Heart (tissue), 3 donors: ENCODE measurements around a stretch of chr7.

DNA sequence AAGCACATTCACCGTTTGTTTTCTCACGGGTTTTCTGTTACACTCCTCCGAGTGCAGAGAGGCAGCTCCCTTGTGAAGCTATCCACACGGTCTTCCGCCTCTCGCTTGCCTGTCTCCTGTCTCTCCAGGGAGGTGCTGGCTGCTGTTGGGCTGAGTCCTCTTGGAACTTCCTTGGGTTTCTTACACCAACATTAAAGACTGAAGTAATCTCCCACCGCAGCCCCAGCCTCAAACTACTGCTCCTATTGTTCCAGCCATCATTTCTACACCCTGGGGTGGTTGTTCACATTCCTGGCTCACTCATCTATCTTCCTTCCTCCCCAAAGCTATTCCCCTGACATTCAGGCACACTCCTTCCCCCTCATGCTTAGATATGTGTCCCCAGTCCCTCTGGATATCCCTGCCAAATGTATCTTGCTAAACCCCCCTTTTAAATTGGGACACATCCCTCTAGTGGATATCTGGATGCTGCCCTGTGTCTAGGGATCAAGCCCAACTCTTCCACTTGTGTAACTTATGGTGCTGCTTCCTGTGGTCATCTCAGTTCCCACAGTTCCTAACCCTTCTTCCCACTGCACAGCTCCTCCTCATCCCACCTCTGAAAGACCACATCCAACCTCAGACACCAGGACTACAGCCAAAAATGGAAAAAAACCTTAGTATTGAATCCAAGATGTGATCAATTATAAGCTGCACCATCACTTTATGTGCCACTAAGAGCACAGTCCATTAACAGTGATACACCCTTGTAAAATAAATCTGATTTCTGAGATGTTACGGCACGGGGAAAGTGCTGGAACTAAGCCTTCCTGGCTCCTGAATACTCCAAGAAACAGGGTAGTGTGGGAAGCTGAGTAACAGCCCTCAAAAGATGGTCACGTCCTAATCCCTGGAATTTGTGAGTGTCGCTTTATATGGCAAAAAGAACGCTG is 13.9 kb downstream of the ESYT2 start:
- RAMPAGE, long total RNA, 2 experiments = no peak in any of the 2 experiments

DNA sequence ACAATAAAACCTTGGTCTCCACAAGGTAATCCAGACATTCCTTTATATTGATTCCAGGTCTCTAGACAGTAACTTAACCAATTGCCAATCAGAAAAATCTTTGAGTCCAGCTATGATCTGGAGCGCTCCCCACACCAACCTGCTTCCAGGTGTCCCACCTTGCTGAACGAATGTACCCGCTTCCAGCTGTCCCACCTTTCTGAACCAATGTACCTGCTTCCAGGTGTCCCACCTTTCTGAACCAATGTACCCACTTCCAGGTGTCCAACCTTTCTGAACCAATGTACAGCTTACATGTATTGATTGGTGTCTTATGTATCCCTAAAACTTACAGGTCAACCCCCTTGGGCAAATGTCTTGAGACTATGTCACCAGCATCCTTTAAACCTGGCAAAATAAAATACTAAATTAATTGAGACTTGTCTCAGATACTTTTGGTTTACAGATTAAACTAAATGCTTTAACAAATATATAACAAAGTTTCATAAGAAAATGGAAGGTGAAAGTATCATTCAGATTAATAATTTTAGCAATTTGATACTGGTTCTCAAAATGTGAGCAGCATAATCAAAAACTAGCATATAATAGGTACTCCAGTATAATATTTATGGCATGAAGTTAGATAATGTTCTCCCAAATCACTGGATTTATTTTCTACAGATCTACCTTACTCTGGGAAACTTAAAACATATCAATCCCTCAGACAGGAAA is 11.8 kb downstream of the ESYT2 start:
- RAMPAGE, long total RNA, 2 experiments = no peak in any of the 2 experiments

DNA sequence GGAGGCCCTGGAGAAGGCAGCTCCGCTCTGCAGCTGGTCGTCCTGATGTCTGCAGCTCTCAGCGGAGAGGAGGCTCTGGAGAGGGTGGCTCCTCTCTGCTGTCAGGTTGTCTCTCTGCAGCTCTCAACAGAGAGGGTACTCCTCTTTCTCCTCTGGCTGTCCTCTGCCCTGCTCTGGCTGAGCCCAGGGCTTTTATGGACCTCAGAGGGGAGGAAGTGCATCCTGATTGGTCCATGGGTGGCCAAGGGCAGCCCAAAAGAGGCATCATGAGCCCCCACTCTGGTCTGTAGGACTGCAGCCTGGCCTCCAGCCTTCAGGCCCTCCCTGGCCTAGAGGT is 6.8 kb upstream of the DYNC2I1 start:
- RAMPAGE, long total RNA, 2 experiments = no peak in any of the 2 experiments

GRCh38 chr7:158879321-158880105 is 23.2 kb downstream of the DYNC2I1 start:
- RAMPAGE, long total RNA, 2 experiments = no peak in any of the 2 experiments

DNA sequence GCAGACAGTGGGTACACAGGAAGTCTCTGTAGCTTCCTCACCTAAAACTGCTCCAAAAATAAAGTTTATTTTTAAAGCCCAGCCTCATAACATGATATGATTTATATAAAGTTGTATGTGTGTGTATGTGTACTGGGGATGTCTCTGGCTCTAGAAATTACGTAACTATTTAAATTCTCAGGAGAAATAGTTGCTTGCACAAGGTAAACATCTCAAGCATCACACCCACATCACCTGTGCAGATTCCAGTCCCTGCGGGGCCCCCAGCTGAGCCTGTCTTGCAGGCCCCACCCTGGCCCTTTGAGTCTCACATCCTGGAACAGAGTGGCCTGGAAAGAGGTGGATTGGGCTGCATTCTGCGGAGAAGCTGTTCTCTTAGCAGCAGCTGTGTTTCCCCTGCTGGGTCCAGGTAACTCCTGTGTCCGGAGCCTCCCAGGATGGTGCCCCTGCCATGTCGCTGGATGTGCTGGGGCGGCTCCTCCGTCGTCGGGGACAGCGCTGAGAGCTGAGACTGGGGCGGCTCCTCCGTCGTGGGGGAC is 135.8 kb downstream of the DYNC2I1 start:
- RAMPAGE, long total RNA, 2 experiments = no peak in any of the 2 experiments

DNA sequence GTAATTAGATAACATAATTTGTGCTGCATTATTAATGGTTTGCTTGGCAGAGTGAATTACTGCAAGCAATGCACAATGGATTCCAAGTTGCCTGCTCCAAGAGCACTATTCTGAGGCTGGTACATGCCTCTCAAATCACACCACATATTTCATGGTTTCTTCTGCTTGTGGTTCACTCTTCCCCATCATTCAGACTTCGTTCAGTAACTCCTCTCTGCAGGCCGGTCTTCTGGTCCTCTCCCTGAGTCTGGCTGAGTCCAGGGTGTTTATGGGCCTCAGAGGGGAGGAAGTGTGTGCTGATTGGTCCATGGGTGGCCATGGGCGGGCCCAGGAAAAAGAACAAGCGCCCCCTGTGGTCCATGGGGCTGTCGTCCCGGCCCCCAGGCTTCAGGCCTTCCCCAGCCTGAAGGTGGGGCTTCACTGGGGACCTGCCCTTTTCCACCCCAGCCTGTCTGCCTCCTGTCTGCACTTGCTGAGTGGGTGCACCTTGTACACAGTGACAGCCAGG is 123.8 kb downstream of the VIPR2 start:
- RAMPAGE, long total RNA, 2 experiments = no peak in any of the 2 experiments

DNA sequence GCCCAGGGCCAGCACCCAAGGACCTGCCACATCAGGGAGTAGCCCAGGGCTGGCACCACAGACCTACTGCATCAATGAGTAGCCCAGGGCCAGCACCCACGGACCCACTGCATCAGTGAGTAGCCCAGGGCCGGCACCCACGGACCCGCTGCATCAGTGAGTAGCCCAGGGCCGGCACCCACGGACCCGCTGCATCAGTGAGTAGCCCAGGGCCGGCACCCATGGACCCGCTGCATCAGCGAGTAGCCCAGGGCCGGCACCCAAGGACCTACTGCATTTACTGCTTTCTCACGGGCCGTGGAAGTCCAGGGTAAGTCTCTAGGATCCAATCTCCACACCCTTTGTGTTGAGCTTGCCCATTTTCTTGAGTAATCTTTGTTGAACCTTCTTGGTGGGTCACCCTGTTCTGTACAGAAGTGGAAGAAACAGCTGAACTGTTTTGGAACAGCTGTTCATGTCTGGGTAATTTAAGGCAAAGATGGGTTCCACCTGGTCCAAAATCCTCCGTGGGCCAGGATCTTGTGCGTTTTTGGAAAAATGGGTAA is 69.0 kb downstream of the VIPR2 start:
- RAMPAGE, long total RNA, 2 experiments = no peak in any of the 2 experiments